Neutrophil (primary cell): ENCODE measurements around a stretch of chr7.

DNA sequence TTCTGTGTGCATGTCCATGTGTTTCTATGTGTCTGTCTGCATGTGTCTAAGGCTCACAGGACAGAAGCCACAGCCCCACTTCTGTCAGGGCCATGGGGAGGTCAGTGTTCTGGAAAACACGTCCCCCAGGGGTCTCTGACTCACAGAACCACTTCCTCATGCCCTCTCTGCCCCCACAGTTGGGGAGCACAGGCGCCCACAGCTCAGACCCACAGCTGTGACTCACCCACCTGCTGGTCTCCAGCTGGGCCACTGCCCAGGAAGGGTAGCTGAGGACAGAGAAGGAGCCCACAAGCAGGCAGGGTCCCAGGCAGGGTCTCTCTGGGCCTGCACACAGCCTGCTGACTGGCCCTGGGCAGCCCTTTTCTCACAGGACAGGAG lies 103.0 kb upstream of the FAM20C start:
- PRO-cap, result no peak

GRCh38 chr7:100345-100730 lies 92.0 kb upstream of the FAM20C start:
- PRO-cap, result no peak

DNA sequence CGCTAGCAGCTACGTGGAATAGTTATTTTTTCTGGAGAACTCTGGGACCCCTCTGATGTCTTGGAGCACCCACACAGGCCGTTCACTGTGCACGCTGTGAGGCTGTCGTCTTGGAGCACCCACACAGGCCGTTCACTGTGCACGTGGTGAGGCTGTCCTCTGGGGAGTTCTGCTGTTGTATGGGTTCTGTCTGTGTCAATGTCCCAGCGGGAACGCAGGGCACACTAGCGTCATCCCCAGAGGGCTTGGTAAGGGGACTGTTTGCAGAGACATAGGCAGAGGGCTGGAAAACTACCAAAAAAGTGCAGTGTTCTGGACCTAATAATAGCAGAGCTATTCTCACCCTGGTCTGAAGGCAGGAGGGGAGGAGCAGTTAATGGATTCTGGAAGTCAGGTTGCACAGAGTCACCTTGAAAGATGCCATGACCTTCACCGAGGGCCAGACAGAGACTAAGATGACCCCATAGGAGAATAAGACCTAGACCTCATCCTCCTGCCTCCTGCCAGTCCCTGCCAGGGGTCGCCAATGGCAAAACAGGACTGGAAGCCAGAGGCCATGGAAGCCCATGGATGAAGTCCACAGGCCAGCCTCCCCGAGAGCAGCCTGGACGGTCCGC lies 38.6 kb upstream of the FAM20C start:
- PRO-cap, result no peak

DNA sequence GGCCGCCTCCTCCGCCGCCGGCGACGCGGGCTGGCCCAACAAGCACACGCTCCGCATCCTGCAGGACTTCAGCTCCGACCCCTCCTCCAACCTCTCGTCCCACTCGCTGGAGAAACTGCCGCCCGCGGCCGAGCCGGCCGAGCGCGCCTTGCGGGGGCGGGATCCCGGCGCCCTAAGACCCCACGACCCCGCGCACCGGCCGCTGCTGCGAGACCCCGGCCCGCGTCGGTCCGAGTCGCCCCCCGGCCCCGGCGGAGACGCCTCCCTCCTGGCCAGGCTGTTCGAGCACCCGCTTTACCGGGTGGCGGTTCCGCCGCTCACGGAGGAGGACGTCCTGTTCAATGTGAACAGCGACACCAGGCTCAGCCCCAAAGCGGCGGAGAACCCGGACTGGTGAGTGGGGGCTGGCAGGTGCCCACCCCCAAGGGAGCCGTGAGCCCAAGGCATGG lies 1.1 kb downstream of the FAM20C start:
- PRO-cap, result no peak

DNA sequence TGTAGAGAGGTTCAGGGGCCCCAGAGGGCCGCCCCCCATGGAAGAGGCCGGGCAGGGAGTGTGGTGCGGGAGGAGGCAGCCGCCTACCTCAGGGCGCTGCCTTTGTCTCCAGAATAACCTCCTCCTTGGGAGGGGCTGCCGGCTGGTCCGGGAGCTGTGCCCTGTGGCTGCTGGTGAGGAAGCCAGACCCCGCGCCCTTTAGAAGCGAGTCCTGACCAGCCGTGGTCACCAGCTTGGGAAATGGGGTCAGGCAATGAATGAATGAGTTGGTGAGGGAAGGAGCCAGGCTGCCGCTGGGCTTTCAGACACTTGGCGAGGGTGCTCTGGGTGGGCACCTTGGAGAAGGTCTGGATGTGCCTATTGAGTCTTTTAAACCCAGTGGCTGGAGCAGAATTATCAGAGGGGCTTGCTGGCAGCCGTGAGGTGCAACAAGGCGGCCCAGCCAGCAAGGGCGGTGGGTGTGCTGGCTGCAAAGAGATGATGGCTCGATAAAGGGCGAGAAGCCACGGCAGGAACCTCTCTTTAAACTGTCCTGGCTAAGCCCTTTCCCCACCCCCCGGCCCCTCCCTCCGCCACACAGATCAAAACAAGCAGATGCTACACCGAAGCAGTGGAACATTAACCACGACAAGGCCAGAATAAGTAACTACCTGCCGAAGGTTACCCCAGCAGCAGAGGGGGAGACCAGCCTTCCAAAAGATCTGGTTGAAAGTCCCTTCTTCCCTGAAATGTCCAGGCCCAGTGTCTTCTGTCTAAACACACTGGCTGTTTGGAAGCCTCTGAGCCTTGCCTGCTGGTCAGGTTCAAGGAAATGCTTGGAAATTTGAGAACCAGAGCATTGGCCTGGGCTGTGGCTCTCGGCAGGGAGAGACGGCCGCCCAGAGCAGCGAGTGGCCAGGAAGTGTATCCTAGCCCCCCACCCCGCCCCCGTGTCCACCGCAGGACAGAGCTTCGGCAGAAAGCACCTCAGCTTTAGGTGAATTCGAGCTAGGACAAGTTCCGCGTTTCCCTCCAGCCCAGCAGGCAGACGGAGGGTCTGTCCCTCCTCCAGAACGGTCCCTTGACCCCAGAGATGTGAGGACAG lies 1.8 kb downstream of the FAM20C start:
- PRO-cap, result no peak

- PRO-cap, result no peak
Measured at GRCh38 chr7:195476-196025, 3.2 kb downstream of the FAM20C start.

DNA sequence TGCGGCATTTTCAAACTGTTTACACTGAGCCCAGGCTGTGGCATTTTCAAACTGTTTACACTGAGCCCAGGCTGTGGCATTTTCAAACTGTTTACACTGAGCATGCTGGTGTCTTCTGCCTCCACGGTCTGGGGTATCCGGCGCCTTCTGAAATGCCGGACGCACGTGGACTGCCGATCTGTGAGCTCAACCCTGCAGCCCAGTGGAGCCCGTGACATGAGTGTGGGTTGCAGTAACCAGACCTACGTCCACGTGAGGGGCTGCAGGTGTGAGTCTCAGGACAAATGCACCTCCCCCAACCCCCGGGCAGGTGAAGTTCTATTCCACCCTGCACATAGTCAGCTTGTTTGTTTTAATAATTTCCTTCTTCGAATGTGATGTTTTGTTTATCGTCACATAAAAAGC lies 42.8 kb downstream of the FAM20C start:
- PRO-cap, result no peak

DNA sequence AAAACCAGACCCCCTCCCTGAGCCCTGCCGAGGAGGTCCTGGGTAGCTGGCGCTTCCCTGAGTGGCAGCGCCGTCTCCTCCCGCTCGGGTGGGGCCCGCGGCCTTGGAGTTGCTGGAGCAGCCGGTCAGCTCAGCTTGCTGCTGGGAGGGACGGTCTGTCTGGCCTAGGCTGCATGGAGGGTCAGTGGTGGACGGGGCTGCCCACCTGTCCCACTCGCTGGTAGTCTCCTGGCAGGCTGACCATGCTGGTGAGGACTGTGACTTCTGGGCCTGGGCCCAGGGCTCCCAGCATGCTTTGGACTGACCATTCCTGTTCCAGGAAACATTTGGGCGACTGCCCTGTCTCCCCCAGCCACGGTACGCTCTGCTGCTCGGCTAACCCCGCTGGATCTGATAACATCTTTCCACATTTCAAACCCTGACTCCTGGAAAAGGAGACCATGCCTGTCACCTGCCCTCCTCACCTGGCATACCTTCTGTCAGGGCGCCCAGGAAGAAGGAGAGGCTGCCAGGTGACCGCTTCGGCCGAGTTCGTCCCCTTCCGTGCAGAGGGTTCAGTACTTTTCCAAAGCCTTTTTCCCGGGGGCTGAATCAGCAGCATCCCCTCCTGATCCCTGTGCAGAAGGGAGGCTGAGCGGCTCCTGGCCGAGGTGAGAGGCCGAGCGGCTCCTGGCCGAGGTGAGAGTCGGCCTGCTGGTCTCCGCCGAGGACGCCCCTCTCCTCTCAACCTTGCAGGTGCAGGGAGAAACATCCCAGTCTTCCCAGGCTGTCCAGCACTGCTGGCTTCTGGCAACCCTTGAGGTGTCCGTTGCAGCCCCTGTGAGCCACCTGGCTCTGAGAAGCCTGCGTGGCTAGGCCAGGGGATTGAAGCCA lies 43.4 kb downstream of the FAM20C start:
- PRO-cap, result no peak

GRCh38 chr7:259499-260390 lies 30.2 kb upstream of the FOXL3 start:
- PRO-cap, result no peak

GRCh38 chr7:341590-342894 lies 52.1 kb downstream of the FOXL3 start:
- PRO-cap, result no peak

GRCh38 chr7:351069-352264 lies 61.5 kb downstream of the FOXL3 start:
- PRO-cap, result no peak

- PRO-cap, result no peak
Measured at GRCh38 chr7:353691-353916, 63.6 kb downstream of the FOXL3 start.

GRCh38 chr7:511901-512566 lies 7.6 kb downstream of the PDGFA start:
- PRO-cap, result no peak

DNA sequence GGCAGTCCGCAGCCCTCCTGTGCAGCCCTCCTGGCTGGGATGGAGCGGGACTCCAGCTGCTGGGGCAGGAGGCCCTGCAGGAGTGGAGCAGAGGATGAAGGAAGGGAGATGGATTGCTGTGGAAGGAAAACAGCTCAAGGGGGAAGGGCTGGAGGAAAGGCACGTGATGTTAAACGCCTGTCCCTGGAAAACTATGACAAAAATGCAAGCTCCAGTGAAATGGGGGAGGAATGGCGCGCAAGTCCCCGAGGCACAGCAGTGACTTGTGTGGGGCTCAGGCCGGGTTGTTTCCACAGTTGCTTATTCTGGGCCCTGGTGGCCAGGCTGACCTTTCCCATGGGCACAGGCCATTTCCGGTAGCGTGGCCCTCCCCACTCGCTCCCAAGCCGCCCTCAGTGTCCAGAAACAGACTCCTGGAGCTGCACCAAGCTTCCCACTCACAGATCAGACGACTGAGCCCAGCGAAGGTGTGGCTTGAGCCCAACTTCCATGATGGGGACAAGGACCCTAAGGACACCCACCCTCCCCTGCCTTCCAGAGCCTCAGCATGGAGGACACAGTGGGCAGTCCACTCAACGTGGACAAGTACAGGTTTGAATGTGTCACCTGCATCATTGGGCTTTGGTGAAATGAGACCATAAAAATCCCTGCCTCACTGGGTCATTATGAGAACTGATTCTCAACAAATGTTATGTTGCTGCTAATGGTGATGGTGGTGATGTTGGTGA lies 68.2 kb upstream of the PDGFA start:
- PRO-cap, result no peak

- PRO-cap, result no peak
Measured at GRCh38 chr7:607843-608366, 88.3 kb upstream of the PDGFA start.

- PRO-cap, result no peak
Measured at GRCh38 chr7:617463-618432, 98.1 kb upstream of the PDGFA start.

DNA sequence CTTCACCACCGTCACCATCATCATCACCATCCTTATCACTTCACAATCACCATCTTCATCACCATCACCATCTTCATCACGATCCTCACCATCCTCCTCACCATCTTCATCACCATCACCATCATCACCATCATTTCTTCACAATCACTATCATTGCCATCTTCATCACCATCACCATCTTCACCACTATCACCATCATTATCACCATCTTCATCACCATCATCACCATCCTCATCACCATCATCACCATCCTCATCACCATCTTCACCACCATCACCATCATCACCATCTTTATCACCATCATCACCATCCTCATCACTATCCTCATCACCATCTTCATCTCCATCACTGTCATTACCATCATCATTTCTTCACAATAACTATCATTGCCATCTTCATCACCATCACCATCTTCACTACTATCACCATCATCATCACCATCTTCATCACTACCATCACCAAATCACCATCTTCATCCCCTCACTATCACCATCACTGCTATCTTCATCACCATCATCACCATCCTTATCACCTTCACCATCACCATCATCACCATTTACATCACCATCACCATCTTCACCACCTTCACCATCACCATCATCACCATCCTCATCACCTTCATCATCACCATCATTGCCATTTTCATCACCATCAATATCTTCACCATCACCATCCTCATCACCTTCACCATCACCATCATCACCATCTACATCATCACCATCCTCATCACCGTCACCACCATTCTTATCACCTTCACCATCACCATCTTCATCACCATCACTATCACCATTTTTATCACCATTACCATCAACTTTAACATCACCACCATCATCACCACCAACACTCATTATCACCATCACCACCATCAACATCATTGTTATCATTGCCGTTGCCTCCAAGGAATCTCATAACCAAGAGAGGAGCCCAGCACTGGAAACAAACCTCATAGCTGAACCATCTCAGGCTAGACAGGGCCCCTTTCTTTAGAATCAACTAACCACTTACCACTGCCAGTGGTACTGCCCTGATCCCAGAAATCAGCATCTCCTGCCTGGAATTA lies 72.2 kb upstream of the DNAAF5 start:
- PRO-cap, result no peak

GRCh38 chr7:759776-760334 lies 32.8 kb upstream of the PRKAR1B start:
- PRO-cap, result no peak

DNA sequence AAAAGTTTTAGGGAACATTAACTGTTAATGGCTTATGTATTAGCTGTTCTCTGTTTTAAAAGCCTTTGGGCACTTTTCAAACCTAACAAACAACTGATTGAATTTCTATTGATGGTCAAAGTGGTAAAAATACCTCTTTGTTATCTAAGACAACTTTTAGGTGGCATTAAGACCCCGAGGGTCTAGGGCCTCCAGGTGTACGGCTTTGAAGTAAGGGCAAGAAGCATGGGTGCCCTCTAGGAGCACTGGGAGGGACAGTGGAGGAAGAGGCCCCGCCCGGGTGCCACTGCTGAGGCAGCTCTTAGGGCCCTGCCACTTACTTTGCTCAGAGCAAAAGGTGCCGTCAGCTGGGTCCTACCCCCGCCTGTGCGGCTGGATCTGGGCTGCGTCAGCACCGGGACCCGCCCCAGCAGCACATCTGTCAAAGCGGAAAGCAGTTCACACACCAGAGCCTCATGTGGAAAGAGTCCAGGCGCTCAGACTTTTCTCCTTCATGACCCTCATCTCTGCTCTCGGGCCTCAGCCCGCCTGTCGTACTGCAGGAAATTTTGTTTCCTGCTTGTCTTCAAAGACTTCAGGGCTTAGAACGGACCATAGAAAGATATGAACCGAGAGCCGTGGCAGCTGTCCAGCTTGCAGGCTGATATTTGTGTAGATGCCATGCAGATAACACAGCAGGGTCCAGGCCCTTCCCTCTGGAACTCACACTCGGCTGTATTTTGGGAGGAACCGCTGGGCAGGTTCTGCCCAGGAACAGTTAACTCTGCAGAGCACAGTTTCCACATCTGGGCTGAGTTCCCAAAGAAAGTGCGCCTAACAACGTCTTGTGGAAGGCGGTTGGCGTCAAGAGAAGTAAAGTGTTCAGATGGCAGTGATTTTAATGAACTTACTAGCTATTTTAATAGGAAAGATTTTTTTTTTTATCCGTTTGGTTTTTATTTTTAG lies 44.2 kb upstream of the PRKAR1B start:
- PRO-cap, result no peak

GRCh38 chr7:847749-848194 lies 15.5 kb downstream of the SUN1 start:
- PRO-cap, result no peak